SK-N-SH (cell line): ENCODE data around the gene ECI2.

DNA sequence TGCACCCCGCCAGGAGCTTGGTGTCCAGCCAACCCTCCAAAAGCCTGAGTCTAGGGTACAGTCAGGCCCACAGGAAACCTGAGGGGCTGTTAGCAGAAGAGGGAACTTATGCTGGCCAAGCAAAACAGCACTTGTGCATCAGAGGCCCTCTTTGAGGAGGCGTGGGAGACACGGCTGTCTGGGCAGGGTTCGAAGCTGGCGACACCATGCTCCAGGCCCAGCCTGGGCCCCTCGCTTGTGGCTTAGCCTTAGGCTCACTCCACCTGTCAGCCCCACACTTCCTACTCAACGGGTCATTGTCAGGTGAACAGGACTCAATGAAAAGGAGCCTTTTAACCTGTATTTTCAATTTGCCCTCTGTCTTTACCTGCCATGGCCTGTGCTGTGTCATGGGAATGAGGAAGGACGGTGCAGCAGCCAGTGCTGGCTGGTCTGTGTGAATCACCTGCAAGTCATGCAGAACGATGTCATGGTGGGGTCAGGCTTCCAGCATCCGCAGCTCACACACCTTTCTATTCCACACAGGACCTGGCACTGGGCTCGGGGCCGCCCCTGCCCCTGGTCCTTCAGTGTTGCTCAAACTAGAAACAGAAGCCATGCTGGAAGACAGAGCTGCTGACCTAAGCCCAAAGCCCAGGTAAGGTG is 188.6 kb upstream of the GMDS start:
- RRBS, result no CpG with 5 or more reads among the region's 12 CpGs
CAGE:
- cytosol, long polyA plus RNA, result no peak
- long polyA plus RNA, result no peak
- nucleus, long polyA plus RNA, result no peak

DNA sequence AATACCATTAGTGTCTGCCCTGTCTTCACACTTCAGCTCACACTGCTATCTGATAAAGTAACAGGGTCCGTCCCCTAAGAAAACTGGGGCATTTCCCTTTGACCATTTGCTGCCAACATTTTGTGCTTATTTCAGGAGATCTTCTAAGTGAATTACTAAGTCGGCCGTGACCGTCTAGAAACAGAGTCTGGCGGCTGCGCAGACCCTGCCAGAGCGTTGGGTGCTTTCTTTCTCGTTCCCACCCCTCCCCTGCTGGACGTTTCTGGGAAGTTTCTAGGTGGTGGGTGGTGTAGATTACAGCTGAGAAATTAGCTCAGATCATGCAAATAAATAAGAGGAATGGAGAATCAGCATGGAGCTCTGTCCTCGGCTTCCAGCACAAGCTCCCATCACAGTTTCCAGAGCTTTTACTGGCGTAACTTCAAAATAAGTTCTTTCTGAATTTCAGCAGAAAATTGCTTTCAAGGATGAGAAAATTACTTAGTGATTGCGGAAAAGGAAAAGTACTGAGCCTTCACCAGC is 128.0 kb downstream of the MYLK4 start:
- RRBS, result no CpG with 5 or more reads among the region's 12 CpGs
CAGE:
- cytosol, long polyA plus RNA, result no peak
- long polyA plus RNA, result no peak
- nucleus, long polyA plus RNA, result no peak

DNA sequence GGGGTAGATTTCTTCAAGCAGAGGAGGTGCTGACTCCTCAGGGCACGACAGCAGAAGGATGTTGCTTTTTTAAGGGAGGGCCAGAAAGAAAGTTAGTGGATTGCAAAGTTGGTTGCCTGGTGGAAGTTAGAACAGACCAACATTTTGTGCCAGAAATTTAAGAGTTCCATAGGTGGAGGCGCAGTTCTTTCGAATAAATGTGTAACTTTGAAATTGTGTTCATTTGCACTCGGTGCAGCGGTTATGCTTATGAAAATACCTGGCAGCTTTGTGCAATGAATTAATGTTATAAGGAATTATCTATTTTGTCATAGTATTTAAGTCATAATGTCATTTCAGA is 20.0 kb downstream of the WRNIP1 start:
- RRBS, result no CpG with 5 or more reads among the region's 5 CpGs
CAGE:
- cytosol, long polyA plus RNA, result no peak
- long polyA plus RNA, result no peak
- nucleus, long polyA plus RNA, result no peak

DNA sequence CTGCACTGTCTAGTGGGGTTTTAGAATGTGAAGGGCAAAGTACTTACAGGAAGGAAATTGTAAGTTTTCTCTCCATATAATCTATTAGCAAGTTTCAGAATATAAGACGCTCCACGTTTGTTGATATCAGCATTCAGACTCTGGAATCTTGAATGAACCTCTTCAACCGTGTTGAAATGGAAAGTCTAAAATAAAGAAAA is 3.3 kb downstream of the SERPINB1 start:
- RRBS, result no CpG with 5 or more reads among the region's 3 CpGs
CAGE:
- cytosol, long polyA plus RNA, result no peak
- long polyA plus RNA, result no peak
- nucleus, long polyA plus RNA, result no peak

GRCh38 chr6:2938388-2938709 is 33.0 kb downstream of the SERPINB6 start:
- RRBS, result no CpG with 5 or more reads among the region's 6 CpGs
CAGE:
- cytosol, long polyA plus RNA, result no peak
- long polyA plus RNA, result no peak
- nucleus, long polyA plus RNA, result no peak

DNA sequence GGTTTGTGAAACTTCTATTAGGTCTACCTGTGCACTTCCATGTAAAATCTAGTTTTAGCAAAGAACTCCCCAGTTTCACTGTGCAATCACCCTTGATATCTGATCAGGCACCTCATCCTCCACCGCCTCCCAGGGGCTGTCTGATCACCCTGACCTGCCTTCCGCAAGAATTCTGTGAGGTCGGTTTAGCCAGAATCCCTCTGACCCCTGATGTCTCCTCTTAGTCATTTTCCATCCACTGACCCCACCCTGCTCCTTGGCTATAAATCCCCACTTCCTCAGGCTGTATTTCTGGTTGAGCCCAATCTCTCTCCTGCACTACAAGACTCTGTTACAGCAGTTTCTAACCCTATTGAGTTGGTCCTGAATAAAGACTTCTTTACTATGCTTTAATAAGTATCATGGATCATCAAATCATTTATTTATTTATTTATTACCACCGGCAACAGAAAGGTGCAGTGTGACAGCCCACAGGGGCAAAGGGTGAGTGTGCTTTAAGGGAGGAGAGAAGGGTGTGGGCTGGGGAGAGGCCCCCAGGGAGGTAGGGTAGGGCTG is 11.1 kb upstream of the SERPINB6 start:
- RRBS, result no CpG with 5 or more reads among the region's 4 CpGs
CAGE:
- cytosol, long polyA plus RNA, result no peak
- long polyA plus RNA, result no peak
- nucleus, long polyA plus RNA, result no peak

DNA sequence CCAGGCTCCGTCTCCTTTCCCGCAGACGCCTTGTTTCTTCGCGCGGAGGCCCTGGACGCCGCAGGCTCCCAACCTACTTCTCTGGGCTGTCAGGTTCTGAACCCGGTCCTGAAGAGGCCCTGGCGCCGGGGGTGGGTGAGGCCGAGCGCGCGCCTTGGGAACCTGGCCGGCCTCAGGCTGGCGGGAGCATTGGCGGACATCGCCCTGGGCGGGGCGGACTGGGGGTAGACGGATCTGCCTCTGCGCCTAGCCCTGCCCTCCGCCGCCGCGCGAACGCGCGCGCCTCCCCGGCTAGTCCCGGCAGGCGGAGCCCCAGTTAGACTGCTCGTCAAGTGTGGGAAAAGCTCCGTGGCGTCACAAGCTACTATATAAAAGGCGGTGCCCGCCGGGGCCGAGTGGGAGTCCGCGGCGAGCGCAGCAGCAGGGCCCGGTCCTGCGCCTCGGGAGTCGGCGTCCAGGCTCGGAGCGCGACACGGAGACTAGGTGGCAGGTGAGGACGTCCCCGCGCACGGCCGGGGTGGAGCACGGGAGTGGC is 4.7 kb upstream of the RIPK1 start:
- RRBS, result 1% methylated on average over 23 of the region's 61 CpGs
CAGE:
- cytosol, long polyA plus RNA, result no peak
- long polyA plus RNA, result no peak
- nucleus, long polyA plus RNA, result no peak

DNA sequence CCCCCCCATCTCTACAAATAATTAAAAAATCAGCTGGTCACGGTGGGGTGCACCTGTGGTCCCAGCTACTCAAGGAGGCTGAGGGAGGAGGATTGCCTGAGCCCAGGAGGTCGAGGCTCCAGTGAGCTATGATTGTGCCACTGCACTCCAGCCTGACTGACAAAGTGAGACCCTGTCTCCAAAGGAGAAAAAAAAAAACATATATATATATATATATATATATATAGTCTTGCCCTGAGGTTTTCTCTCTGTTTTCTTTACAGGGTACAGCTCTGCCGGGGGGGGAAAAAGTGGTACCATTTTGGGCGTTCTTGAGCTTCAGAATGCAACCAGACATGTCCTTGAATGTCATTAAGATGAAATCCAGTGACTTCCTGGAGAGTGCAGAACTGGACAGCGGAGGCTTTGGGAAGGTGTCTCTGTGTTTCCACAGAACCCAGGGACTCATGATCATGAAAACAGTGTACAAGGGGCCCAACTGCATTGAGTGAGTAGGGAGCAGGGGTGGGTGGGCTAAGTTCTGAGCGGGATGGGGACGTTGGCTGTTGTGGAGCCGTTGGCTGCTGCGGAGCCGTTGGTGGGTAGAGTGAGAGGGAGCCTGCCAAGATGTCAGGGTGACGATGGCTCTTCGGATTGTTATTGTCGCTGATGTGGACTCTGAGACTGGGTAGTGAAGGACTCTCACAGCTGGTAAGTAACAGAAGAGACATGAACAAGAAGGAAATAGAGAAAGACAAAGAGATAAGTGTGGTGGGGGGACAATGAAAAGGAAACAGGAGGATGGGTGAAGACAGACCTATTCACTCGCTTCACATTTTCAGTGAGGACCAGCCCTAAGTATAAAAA is 8.4 kb downstream of the RIPK1 start:
- RRBS, result no CpG with 5 or more reads among the region's 14 CpGs
CAGE:
- cytosol, long polyA plus RNA, result no peak
- long polyA plus RNA, result no peak
- nucleus, long polyA plus RNA, result no peak

- RRBS, result no CpG with 5 or more reads among the region's 14 CpGs
CAGE:
- cytosol, long polyA plus RNA, result no peak
- long polyA plus RNA, result no peak
- nucleus, long polyA plus RNA, result no peak
These were observed 19.3 kb downstream of the TUBB2B start for GRCh38 chr6:3208076-3208692.

GRCh38 chr6:3328580-3329269 is 70.0 kb downstream of the PSMG4 start:
- RRBS, result no CpG with 5 or more reads among the region's 17 CpGs
CAGE:
- cytosol, long polyA plus RNA, result no peak
- long polyA plus RNA, result no peak
- nucleus, long polyA plus RNA, result no peak

GRCh38 chr6:3341398-3341926 is 82.7 kb downstream of the PSMG4 start:
- RRBS, result no CpG with 5 or more reads among the region's 6 CpGs
CAGE:
- cytosol, long polyA plus RNA, result no peak
- long polyA plus RNA, result no peak
- nucleus, long polyA plus RNA, result no peak

- RRBS, result no CpG with 5 or more reads among the region's 9 CpGs
CAGE:
- cytosol, long polyA plus RNA, result no peak
- long polyA plus RNA, result no peak
- nucleus, long polyA plus RNA, result no peak
These were observed 73.3 kb downstream of the SLC22A23 start for GRCh38 chr6:3383487-3383991.

- RRBS, result no CpG with 5 or more reads among the region's 17 CpGs
CAGE:
- cytosol, long polyA plus RNA, result no peak
- long polyA plus RNA, result no peak
- nucleus, long polyA plus RNA, result no peak
These were observed 10.1 kb downstream of the PXDC1 start for GRCh38 chr6:3741276-3741960.

- RRBS, result no CpG with 5 or more reads among the region's 10 CpGs
CAGE:
- cytosol, long polyA plus RNA, result no peak
- long polyA plus RNA, result no peak
- nucleus, long polyA plus RNA, result no peak
These were observed 7.5 kb downstream of the PXDC1 start for GRCh38 chr6:3743984-3744533.

- RRBS, result no CpG with 5 or more reads among the region's 27 CpGs
CAGE:
- cytosol, long polyA plus RNA, result no peak
- long polyA plus RNA, result no peak
- nucleus, long polyA plus RNA, result no peak
These were observed 2.2 kb downstream of the PXDC1 start for GRCh38 chr6:3749047-3749938.

GRCh38 chr6:3750907-3751624 is 447 bp downstream of the PXDC1 start:
- RRBS, result 3% methylated on average over 19 of the region's 87 CpGs
CAGE:
- cytosol, long polyA plus RNA, result no peak
- long polyA plus RNA, result no peak
- nucleus, long polyA plus RNA, result no peak

GRCh38 chr6:3939126-3939384 is 82.0 kb upstream of the PRPF4B start:
- RRBS, result no CpG with 5 or more reads among the region's 2 CpGs
CAGE:
- cytosol, long polyA plus RNA, result no peak
- long polyA plus RNA, result no peak
- nucleus, long polyA plus RNA, result no peak

DNA sequence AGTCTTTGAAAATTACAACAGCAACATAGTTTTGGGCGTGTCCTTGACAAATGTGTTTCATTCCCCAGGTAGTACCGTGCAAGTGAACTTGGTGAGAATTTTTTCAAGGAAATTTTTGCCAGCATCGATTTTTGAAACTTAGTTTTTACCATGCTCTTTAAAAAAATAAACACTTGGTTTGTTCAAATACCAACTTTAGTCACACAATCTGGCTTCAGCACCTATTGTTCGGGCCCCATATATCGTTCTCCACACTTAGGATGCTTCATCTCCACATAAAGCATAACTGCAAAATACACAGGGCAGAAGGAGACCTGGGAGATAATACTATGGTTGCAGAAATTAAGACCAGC is 2.1 kb upstream of the PRPF4B start:
- RRBS, result no CpG with 5 or more reads among the region's 5 CpGs
CAGE:
- cytosol, long polyA plus RNA, result no peak
- long polyA plus RNA, result no peak
- nucleus, long polyA plus RNA, result no peak

DNA sequence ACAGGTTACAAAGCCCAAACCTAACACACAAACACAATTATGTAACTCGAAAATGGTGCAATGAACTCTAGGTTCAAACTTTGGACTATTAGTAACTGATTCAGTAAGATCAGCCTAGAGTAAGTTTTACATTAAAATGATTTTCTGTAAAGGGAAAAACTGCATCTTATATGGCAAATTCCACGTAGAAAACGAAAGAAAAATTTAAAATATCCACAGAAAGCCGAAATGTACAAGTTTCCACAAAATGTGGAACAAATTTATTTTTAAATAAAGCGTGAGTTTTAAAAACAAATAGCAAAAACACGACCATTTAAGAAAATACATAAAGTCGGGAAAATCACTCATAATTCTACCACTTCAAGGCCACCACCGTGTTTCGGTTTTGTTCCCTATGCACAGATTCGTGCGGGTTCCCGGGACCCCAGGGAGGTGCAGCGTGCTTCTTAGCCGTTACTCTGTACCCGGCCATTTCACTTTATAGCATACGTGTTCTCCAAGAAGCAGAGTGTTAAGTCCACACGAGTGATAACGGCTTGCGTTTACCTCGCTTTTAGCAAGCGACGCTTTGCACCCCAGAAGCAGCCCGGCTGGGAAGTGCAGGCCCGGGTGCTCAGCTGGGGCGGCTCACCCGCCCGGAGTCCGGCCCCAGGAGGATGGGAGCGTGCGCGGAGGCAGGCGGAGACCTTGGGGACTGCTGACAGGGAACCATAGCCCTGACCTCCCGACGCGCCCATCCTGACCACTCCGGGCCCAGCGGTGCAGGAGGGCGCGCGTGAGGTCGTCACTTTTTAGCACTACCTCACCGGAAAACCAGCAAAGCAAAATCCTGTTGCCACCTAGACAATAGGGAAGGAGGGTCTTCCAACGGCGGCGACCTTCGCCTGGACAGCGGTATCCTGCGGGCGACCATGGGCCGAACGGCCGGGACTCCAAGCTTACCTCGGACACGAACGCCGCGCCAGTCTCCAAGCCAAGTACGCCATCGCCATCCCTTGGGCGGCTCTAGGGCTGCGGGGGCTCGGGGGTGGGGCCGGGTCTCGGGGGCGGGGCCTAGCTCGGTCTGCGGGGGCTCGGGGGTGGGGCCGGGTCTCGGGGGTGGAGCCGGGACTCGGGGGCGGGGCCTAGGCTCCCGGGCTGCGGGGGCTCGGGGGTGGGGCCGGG is at the start of gene ECI2:
ECI2 (minus strand) TSS at position 1,007 of the 1,164 bp plus-strand sequence.
- RRBS, result 2% methylated on average over 35 of the region's 77 CpGs
CAGE:
- cytosol, long polyA plus RNA, result start-site peak on the minus strand centred at position 994 of the sequence, 30 bp wide, 232 and 397 reads in 2 replicates
- long polyA plus RNA, result start-site peak on the minus strand centred at position 1,006 of the sequence, 22 bp wide, 308 and 368 reads in 2 replicates
- nucleus, long polyA plus RNA, result no peak

DNA sequence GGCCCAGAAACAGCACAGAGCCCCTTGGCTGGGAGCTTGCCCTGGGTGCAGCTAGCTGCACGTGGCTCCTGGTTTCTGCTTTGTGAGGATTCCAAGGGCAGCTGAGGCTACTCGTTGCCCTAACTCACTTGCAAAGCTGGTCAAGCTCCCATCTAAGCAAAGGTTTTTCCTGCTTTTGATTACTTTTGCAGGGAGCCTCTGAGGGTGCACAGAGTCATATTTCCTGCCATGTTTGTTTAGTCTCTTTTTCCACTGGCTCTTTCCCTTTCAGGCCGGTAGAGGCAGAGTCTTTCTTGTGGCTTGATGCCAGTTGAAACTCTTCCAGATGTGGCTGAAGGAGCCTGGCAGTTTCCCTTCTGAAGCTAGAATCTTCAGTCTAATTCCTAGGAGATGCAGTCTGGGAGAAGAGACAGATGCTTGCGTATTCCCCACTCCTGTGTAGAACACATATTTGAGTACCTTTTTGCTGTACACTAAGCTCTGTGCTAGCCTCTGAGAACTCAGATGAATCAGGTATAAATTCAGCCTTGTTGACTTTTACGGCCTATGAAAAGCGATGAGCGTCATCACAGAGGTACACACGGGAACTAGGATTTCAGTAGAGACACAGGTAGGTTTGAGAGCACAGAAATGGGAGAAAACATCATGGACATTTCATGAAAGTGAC is 118.6 kb upstream of the ECI2 start:
- RRBS, result no CpG with 5 or more reads among the region's 8 CpGs
CAGE:
- cytosol, long polyA plus RNA, result no peak
- long polyA plus RNA, result no peak
- nucleus, long polyA plus RNA, result no peak